Osteoblast (primary cell): ENCODE results near the genes ACTN3, RBM14 and RCE1.

DNA sequence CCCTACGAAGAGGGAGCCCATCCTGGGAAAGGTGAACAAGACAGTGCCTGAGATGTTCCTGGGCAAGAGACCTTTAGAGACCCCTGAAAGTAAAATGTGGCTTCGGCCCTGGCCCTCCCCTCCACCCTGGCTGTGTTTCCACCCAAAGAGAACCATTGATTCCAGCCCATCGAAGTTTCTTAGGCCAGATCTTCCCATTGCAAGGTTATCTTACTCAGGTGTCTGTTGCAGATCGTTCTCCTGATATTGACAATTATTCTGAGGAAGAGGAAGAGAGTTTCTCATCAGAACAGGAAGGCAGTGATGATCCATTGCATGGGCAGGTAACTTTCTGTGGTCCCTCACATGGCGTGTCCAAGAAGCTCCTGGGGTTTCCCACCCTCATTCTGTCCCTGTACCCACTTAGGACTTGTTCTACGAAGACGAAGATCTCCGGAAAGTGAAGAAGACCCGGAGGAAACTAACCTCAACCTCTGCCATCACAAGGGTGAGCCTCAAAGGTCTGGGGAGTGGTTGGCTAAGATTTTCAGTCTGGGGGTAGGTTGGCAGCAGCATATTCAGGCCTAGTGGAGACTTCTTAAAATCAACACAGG is 41.1 kb upstream of the KLC2 start:
- CAGE, long polyA plus RNA: no peak
- RRBS: no CpG with 5 or more reads among the region's 9 CpGs

DNA sequence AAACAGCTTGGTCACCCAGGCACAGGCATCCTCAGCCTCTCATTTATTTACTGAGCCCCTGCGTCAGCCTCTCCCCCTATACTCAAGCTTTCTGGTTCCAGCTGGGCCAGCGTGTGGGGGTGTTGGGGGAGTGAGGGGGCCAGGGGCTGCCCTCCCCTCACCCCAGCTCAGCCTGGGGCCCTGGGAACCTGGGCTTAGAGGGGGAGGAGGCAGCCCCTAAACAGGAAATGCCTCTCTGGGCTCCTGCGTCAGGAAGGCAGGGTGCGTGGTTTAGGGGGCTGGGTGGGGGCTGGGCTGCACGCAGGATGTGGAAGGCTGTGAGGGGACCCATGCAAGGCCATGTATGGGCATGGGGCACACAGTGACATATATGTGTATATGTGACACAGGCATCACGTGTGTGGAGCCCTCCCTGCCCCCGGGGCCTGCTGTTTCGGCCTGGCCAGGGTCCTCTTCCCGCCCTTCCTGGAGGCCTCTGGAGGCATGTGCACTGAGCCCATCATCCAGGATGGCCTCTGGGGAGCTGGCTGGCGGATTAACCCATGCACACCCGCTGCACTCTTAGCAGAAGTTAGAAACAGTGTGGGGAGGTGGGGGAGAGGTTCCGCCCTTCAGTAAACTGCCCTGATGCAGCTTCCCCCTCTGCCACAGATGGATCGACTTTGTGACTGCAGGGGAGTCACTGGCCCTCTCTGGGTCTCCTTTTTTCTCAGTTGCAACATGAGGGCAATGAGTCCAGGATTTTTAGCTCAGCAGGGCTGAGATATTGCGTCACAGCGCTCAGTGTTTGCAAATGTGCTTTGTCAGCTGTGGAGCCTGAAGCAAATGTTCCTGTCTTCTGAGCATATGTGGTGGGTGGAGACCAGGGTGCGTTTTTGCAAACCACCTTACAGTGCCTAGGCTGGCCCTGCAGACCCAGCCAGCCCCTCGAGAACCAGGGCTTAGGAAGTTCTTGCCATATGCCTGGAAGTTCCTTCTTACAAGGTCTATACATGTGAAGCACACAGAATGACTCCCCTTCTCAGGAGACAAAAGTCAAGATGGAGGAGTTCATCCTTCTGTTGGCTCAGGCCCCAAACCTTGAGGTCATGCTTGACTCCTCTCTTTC is 1.2 kb upstream of the CD248 start:
- CAGE, long polyA plus RNA: no peak
- RRBS: no CpG with 5 or more reads among the region's 17 CpGs

DNA sequence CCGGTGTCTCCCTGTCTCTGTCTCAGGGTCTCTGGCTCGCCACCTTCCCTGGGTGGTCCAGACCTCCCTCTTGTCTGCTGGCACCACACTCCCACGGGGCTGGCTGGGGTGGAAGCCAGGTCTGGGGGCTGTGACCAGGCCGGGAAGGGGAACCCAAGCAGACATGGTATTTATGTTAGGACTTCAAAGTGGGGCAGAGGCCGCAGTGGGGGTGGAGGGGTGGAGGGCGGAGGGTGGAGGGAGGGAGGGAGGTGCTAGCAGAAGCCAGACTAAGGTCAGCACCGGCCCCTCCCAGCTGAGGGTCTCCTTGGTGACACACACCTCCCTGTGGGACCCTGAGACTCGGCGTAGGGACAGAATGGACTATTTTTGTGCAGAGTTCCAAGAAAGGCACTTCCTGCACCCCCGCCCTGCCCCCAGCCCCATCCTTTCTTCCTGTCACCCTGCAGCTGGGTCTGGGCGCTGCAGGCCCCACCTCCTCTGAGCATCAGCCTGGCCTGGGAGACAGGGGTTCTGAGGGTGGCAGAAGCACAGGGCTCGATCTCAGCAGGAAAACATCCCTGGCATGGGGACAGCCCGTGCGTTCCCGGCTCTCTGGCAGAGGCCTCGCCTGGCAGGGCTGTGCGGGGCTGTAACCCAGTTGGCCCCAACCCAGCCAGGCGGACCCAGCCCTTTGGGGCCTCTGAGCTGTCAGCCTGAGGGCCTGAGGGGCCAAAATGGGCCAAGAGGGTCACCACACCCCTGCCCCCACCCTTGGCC is 9.5 kb upstream of the CD248 start:
- CAGE, long polyA plus RNA: no peak
- RRBS: no CpG with 5 or more reads among the region's 18 CpGs

DNA sequence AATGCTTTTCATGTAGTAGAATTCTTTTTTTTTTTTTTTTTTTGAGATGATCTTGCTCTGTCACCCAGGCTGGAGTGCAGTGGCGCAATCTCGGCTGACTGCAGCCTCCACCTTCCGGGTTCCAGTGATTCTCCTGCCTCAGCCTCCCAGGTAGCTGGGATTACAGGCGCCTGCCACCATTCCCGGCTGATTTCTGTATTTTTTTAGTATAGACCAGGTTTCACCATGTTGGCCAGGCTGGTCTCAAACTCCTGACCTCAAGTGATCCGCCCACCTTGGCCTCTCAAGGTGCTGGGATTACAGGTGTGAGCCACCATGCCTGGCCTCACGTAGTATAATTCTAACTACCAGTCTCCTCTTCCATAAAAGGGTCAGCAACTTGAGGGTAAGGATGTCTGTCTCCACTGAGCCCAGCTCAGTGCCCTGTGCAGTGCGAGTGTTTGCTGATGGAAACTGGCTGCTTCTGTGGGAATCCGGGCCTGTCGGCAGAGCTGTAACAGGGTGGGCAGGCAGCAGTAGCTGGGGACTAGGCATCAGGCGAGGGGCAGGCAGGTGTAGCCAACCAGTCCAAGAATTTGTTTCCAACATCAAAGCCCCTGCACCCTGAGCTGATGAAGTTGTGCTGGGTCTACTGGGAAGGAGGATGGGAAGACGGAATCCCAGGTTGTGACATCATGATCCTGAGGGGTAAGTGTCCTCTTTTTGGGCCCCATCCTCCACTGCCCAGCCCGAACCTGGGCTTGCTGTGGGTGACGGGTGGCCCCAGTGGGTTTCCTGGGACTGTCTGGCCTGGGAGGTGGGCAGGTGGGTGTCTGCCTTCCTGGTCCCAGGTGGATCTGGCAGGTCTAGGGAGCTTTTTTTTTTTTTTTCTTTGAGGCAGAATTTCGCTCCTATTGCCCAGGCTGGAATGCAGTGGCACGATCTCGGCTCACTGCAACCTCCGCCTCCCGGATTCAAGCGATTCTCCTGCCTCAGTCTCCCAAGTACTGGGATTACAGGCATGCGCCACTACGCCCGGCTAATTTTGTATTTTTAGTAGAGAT is 11.2 kb downstream of the SLC29A2 start:
- CAGE, long polyA plus RNA: no peak
- RRBS: no CpG with 5 or more reads among the region's 23 CpGs

- CAGE, long polyA plus RNA: no peak
- RRBS: no CpG with 5 or more reads among the region's 7 CpGs
These were observed 6.6 kb downstream of the ZDHHC24 start for GRCh38 chr11:66539209-66539686.

DNA sequence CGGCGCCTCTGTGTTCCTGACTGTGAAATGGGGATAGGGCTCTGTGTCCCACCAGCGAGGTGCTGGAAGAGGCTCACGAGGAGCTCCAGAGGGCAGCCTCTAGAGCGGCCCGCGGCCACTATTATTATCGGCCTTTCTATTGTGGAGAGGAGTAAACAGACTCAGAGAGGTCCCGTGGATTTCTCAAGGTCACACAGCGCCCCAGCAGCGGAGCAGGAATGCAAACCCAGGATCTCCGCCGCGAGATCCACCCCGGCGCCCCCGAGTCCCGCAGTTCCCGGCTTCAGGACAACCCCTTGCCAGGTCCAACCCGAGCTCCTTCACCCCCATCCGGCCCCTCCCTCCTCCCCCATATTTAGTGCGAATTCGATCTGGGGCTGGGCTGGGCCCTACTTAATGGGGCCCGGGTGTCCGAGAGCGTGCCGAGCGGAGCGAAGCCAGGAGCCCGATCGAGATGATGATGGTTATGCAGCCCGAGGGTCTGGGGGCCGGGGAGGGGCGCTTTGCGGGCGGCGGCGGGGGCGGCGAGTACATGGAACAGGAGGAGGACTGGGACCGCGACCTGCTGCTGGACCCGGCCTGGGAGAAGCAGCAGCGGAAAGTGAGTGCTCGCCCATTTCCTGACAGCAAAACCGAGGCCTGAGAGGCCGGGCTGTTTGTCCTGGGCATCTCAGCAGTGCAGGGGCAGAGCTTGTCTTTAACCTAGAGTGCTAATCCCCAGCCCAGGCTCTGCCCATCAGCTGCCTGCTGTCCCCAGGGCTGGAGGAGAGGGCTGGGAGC is at the start of gene ACTN3:
TSS of gene ACTN3 (plus strand) at position 420 of the 780 bp plus-strand sequence.
- CAGE, long polyA plus RNA: no peak
- RRBS: 13% methylated on average over 24 of the region's 47 CpGs

DNA sequence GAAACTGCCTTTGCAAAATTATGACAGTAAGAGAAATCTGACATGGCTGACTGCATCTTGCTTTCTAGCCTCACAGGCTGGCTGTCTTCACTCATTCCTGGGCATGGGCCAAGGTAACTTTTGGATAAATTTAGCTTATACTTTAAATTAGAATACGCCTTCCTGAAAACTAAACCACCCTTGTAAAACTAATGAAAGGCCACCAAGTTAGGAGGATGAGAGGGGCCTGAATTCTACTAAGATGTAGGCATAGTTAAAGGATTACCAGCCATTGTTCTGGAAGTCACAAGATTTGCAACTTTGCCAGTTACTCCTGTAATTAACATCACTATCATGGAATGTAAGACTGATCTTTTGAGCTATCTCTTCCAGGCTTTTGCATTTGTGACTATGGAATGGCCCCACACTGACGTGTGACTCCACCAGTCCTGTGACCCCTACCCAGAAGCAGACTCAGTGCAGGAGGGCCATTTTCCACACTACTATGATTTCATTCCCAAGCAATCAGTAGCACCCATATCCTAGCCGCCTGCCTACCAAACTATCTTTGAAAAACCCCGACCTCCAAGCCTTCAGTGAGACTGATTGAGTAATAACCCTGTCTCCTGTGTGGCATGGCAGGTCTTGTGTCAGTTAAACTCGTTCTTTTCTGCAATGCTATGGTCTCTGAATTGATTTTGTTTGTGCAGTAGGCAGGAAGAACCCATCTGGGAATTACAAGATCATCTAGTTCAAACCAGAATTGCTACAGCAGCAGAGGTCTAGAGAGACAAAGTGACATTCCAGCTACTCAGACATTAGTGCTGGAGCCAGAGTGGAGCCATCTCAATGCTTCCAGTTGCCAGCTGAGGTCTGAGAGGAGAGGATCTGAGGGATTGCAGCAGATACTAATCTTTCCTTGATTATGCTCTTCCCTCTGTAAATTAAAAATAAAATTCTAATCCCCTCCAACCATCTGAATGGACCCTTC is 1.8 kb upstream of the CTSF start:
- CAGE, long polyA plus RNA: no peak
- RRBS: no CpG with 5 or more reads among the region's 5 CpGs

DNA sequence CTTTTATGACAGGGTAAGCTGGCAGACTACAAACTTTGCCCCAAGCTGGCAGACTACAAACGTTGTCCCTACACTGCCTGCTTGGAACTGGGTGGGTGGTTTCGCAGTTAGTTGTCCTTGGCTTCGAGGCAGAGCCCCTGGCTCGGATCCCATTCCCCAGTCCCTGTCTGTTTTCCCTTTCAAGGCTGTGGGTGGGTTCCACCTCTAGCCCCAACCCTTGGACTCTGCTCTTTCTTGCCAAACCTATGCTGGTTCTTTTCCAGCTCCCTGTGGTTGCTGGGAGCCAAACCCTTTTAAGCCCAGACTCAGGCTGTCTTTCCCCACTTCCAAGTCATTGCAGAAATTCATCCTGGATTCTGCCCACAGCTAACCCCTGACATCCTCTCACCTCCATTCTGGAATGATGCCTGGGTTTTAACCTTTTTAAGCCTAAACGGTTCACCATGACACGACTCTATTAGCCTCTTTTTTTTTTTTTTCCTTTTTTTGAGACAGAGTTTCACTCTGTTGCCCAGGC is 9.2 kb upstream of the RBM14 start:
- CAGE, long polyA plus RNA: no peak
- RRBS: no CpG with 5 or more reads among the region's 6 CpGs

DNA sequence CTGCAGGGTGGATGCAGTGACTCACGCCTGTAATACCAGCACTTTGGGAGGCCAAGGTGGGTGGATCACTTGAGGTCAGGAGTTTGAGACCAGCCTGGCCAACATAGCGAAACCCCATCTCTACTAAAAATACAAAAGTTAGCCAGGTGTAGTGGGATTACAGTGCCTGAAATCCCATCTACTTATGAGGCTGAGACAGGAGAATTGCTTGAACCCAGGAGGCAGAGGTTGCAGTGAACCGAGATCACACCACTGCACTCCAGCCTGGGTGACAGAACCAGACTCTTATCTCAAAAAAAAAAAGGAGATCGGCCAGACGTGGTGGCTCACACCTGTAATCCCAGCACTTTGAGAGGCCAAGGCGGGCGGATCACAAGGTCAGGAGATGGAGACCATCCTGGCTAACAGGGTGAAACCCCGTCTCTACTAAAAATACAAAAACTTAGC is 8.7 kb upstream of the RBM14 start:
- CAGE, long polyA plus RNA: no peak
- RRBS: no CpG with 5 or more reads among the region's 8 CpGs

- CAGE, long polyA plus RNA: no peak
- RRBS: under 1% methylated on average over 8 of the region's 18 CpGs
These were observed at the start of gene RBM14 for GRCh38 chr11:66616560-66616719. Gene RBM14 (plus strand): TSS chr11:66616630.

- CAGE, long polyA plus RNA: no peak
- RRBS: no CpG with 5 or more reads among the region's 5 CpGs
These were observed 5.6 kb upstream of the RBM4 start for GRCh38 chr11:66632814-66633417.

DNA sequence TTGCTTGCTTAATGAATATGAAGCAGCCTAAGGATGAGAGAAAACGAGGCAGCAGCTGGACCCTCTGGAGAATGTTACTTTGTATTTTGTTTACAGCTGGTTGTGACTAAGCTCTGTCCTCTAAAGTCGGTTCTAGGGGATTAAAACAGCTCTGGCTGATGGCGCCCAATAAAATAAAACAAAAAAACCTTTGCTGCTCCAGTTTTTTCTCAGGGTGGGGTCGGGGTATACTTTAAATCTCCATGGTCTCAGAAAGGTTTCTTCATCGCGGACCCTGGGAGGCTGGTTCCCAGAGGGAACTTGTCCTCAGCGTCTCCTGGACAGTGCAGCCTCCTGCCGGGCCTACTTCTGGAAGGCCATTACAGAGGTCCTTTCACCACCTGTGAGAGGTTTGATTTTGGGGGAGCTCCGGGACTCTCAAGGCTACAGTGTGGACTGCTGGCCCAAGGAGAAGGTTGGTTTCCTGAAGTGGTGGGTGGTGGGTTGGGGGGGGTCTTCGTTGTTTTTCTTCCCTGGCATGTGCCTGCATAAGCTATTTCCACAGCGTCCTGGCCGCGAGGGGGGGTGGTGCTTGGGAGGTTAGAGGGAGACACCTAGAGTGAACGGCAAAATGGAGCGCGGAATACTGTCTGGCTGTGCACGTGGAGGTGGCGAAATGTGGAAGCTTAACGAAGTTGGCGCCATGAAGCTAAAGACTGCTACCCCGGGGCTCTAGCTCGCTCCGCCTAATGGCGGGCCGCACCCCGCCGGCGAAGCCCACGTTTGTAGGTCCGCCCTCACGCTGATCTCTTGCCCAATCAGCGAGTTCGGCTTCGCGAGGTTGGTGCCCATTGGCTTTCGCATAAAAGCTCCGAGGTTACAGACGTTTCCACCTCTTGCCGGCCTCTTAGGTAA is 587 bp upstream of the RBM4 start:
- CAGE, long polyA plus RNA: no peak
- RRBS: 4% methylated on average over 10 of the region's 39 CpGs

DNA sequence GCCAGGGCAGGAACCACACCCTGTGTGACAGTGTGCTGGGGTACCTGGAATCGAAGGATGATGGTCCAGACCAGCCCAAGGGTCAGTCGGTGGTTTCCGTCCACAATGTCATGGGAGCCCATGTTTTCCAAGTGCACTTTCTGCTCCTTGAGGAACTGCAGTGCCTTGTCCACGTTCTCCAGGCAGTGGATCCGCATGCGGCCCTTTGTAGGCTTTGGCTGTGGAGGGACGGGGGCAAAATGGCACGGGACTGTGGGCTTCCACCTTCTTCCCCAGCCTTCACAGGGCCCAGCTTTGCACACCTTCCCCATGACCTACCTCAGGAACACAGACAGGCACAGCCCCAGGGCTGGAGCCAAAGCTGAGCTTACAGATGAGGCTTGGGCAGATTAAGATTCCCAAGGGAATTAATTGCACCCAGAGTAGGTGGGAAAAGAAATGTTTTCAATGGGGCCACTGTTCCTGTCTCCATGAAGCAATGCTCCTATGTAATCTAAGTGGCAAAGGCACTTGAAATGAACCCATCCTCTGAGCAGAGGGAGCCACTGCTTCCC is 13.8 kb downstream of the SPTBN2 start:
- CAGE, long polyA plus RNA: no peak
- RRBS: no CpG with 5 or more reads among the region's 8 CpGs

DNA sequence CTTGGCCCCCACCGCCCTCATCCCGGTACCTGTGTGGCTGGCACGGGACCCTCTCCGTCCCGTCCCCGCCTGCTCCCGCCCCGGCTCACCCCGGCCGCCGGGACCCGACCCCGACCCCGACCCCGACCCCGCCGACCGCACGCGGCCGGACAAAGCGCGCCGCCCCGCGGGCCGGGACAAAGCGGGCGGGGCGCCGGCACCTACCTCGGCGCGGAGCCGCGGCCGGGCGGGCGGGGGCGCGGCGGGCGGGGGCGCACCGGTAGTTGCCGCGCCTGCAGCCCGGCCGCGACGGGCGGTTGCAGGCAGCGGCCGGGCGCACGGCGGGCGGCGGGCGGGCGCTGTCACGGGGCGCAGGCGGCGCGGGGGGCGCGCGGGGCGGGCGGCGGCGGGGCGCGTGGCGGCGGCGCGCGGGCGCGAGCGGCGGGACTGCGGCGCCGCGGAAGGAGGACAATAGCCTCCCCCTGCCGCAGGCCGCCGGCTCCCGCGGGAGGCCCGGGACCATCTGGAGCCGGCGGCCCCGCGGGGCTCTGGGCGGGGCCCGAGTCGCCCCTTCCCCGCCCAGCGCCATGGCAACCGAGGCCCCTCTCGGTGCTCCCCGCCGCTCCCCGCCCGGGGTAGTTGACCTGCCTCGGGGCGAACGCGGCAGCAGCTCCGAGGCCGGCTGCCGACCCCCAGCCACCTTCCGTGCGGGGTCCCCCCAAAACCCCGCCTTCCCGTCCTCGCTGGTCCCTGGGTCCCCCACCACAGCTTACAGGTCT is 880 bp downstream of the SPTBN2 start:
- CAGE, long polyA plus RNA: no peak
- RRBS: 2% methylated on average over 33 of the region's 121 CpGs

DNA sequence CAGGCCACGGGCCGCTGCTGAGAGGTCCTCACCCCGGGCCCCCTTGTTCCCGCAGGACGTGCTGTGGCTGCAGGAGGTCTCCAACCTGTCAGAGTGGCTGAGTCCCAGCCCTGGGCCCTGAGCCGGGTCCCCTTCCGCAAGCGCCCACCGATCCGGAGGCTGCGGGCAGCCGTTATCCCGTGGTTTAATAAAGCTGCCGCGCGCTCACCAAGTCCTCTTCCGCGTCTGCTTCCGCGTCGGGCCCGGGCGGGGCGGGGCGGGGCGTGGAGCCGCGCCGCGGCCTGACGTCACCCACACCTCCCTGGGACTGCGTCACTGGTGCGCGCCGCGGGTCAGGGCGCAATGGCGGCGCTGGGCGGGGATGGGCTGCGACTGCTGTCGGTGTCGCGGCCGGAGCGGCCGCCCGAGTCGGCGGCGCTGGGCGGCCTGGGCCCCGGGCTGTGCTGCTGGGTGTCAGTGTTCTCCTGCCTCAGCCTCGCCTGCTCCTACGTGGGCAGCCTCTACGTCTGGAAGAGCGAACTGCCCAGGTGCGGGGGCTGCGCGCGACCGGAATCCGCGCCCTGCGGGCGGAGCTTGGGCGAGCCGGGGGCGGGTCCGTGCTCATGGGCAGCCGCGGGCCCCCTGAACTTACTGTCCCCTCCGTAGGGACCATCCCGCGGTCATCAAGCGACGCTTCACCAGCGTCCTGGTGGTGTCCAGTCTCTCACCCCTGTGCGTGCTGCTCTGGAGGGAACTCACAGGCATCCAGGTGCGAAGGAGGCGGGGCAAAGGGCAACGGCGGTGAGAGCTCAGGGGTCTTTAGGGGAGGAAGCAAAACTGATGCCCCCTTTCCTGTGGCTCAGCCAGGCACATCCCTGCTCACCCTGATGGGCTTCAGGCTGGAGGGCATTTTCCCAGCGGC is at the start of gene RCE1:
TSS of gene RCE1 (plus strand) at position 328 of the 901 bp plus-strand sequence.
- CAGE, long polyA plus RNA: no peak
- RRBS: under 1% methylated on average over 36 of the region's 84 CpGs

- CAGE, long polyA plus RNA: no peak
- RRBS: 75% methylated on average over 2 of the region's 9 CpGs
These were observed 4.8 kb downstream of the RCE1 start for GRCh38 chr11:66847871-66848660.

DNA sequence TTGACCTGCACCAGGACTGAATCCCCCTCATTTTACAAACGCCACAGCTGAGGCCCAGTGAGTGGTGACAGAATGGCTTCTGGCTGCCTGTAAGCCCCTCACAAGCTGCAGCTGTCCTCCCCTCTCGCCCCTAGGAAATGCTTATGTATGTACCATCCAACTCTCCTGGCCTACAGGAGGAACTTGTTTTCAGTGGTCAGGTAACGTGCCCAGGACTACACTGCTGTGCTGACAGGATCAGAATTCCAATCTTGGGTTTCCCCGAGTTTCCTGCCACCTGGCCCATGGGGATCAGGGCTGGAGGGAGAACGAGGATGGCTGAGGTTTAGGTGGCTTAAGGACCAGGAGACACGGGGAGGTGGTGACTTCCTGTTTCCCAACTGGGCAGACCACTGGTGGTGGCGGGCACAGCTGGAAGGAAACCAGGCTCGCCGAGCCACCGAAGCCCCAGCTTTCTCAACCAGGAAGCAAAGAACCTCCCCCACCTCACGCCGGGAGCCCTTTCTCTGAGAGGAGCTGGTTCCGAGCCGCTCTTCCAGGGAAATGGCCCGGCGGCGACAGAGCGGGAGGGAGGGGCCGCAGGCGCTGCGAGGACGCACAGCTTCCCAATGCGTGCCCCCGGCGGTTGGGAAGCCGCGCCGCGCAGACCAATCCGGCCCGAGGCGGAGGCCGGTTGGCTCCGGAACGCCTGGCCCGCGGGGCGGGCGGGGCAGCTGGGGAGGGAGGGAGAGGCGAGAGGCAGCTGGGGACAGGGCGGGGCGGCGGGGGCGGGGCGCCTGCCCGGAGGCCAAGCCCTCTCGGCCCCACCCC is 998 bp upstream of the LRFN4 start:
- CAGE, long polyA plus RNA: no peak
- RRBS: 2% methylated on average over 26 of the region's 47 CpGs

- CAGE, long polyA plus RNA: no peak
- RRBS: no CpG with 5 or more reads among the region's 13 CpGs
These were observed 49.2 kb downstream of the LRFN4 start for GRCh38 chr11:66905923-66906555.

- CAGE, long polyA plus RNA: no peak
- RRBS: no CpG with 5 or more reads among the region's 20 CpGs
These were observed 1.4 kb downstream of the PC start for GRCh38 chr11:66956514-66957448.

GRCh38 chr11:66989347-66989932 is 14.3 kb downstream of the C11orf86 start:
- CAGE, long polyA plus RNA: no peak
- RRBS: no CpG with 5 or more reads among the region's 15 CpGs